Iris pigment epithelial cell (primary cell): ENCODE measurements around a stretch of chr4.

GRCh38 chr4:40191441-40192005 is 5.3 kb upstream of the RHOH start:
- RRBS: no CpG with 5 or more reads among the region's 6 CpGs

DNA sequence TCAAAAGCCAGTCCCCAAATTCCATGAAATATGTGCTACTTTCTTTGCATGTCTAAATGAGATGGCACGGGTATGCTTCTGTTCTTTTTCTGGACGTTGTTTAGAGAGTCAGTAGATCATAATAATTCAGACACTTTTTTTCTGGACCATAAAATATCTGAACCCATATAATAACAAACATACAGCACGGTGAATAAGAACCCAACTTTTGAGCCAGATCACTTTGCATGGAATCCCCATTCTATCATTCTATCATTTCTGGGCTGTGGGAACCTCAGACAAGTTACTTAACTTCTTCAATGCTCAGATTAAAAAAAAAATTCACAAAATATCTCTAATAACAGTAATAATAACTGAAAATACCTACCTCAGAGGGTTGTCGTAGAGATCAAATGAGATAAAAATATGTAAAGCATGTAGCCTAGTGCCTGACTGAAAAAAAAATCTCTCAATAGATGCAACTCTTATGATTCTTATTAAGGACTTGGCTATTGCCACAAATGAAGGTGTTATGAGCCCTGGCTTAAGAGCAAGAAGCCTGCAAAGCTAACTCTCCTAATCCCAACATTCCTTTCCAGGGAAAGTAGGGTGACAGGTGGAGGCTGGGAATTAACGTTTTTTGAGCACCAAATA is 2.1 kb downstream of the RHOH start:
- RRBS: no CpG with 5 or more reads among the region's 5 CpGs

GRCh38 chr4:40238006-40238631 is 41.3 kb downstream of the RHOH start:
- RRBS: no CpG with 5 or more reads among the region's 12 CpGs

- RRBS: no CpG with 5 or more reads among the region's 8 CpGs
Measured at GRCh38 chr4:40283397-40283788, 51.7 kb upstream of the CHRNA9 start.

DNA sequence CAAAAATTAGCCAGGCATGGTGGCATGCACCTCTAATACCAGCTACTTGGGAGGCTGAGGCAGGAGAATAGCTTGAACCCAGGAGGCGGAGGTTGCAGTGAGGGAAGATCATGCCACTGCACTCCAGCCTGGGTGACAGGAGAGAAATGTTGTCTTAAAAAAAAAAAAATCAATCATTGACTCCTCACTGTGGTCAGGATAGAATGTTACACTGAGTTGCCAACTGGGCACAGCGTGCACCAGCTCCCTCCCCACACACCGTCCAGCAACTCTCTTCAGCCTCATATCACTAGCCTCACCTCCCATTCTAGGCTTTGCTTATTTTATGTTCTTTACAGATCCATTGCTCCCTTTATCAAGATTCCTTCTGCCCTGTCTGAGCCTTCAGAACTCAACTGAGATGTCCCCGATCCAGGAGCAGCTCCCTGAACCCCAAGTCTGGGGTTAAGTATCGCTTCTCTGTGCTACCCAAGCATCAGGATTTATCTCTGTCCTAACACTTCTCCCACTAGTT is 79.6 kb downstream of the CHRNA9 start:
- RRBS: no CpG with 5 or more reads among the region's 5 CpGs

GRCh38 chr4:40419525-40420124 is 84.5 kb downstream of the CHRNA9 start:
- RRBS: no CpG with 5 or more reads among the region's 5 CpGs

DNA sequence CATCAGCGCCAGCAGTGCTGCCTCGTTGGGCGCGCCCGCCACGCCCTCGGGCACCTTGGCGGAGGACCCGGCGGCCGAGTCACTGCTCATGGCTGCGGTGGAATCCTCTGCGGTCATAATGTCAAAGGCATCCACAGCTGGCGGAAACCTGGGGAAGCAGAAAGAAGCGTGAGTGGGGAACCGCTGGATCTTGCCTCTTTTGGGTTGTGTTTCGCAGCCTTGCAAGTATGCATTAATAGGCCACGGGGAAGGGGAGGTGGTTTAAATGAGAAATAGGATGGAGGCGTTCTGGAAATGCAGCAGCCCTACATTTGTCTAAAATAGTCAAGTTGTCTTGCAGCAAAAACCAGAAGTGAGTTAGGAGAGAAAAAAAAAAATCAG is 103.6 kb downstream of the CHRNA9 start:
- RRBS: no CpG with 5 or more reads among the region's 19 CpGs

DNA sequence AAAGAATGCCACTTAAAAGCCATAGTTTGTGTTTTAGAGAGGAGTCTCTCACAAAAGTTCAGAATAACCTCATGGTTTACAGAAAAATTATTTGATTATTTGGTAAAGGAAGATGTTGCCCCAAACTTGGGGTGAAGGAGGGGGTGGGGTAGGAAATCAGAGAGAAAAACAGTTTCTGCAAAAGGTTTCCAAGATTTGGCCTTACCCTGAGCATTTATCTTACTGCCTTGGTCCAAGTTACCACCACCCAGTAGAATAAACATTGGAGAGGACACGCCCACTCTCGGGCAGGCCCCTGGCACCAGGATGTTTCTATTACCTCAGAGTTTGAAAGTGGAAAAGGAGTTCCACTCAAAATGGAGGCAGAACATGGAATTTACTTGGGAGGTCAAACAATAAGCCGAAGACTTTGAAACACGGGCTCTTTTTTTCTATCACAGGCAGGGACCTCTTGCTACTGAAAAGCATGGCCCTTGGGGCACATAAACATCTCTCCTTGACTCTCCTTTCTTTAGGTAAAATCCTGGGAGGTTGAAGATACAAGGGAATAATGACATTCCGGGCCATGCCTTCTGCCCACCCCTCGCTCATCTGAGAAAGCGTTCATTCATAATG is 113.8 kb downstream of the CHRNA9 start:
- RRBS: no CpG with 5 or more reads among the region's 7 CpGs

- RRBS: no CpG with 5 or more reads among the region's 5 CpGs
Measured at GRCh38 chr4:40458442-40459108, 123.4 kb downstream of the CHRNA9 start.

DNA sequence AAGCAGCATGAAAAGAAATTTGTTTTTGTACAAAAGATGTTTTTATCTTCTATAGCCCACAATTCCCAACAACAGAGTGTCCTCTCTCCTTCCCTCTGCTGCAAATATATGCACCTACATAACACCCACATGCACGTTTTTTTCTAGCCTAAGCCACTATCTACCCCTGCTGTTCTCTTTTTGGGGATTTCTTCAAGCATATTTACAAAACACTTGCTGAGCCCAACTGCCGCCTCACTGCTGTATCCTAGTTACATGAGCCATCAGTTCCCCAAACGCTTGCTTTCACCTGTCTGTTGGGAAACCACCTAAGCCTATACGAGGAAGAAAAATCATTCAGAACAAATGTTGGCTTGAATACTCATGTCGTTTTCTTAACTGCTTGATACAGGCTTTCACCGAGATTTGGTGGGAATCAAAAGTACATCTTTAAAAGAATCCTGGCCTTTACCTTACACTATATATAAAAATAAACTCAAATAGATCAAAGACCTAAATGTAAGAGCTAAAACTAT is 127.3 kb downstream of the CHRNA9 start:
- RRBS: no CpG with 5 or more reads among the region's 6 CpGs

GRCh38 chr4:40497179-40497633 is 132.5 kb downstream of the RBM47 start:
- RRBS: no CpG with 5 or more reads among the region's 6 CpGs

- RRBS: no CpG with 5 or more reads among the region's 5 CpGs
Measured at GRCh38 chr4:40587741-40588403, 41.8 kb downstream of the RBM47 start.

DNA sequence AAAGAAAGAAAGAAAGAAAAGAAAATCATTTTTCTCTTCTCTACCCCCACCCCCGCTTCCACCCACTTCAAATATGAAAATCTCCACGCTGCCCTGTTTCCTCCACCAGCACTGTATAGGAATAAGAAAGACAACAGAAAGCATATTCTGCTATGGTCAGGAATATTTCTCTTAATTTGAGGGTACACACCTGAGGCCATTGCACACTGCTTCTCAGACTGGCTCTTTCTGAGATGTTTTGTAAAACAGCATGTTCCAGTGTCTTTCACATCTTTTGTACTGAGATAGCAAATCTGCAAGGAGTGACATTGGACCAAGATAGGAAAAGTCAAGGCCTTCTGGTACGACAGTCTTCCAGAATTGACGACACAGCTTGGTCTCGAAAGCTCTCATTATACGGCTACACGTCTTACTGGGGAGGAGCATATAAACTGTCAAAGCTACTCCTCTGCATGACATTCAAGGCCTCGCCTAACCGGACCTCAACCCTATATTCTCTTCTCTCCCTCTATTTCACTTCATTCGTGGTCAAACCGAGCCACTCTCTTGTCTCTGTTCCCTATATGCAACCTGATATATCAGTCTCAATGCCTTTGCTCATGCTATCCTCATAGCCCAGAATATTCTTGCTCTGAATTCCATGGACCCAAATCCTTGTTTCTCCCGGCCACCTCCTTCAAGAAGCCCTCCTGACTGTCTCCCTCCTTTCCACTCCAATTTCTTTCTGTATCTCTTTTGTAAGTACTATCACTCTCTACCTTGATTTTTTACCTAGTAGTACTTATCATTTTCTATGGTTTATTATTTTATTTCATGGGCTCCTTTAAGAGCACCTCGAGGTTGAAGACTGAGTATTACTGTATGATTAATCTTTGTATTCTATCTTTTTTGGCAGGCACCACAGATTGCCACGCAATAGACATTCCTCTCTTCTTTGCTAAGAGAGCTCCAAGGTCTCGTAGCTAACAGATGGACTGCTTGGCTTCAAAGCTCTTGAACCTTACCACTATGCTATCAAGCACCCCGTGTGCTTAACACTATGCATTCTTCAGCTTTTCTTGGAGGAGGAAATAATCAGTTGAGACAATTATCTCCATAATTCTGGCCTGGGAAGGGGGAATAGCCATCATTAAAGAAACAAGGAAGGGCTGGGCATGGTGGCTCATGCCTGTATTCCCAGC is 35.2 kb downstream of the RBM47 start:
- RRBS: no CpG with 5 or more reads among the region's 16 CpGs

- RRBS: no CpG with 5 or more reads among the region's 7 CpGs
Measured at GRCh38 chr4:40625185-40625704, 4.4 kb downstream of the RBM47 start.

DNA sequence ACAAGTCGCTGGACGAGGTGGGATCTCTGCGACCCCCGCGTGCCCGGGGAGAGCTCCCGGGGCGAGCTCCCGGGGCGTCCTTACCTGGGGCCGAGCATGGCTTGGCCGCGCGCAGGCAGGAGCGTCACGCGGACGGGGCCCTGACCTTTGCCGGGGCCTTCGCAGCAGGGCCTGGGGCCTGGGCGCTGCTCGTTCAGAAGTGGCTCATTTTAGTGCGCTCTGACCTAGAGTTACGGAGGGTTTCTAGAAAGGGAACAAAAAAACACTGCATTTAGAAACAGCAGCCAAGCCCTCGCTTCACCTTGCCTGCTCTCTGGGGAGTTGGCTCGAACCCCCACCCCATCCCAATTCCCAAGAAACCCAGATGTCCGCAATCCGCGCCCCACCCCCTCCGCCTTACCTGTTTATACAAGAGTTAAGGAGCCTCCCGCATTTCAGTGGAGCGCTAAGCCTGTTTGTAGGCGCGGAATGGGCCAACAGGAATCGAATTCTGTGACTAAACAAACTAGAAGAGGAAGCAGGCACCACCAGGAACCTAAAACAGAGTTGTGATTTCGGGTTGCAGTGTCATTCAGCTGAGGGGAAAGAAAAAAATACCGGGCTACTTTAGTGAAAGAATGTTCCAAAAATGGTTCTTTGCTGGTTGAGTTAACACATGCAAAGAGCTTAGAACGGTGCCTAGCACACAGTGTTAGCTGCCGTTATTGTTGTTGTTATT is 874 bp upstream of the RBM47 start:
- RRBS: 22% methylated on average over 8 of the region's 39 CpGs

GRCh38 chr4:41120202-41120669 is 94.1 kb downstream of the APBB2 start:
- RRBS: no CpG with 5 or more reads among the region's 7 CpGs

- RRBS: no CpG with 5 or more reads among the region's 1 CpG
Measured at GRCh38 chr4:41129237-41129955, 84.9 kb downstream of the APBB2 start.

- RRBS: no CpG with 5 or more reads among the region's 24 CpGs
Measured at GRCh38 chr4:41213124-41213778, 1.1 kb downstream of the APBB2 start.

- RRBS: no CpG with 5 or more reads among the region's 4 CpGs
Measured at GRCh38 chr4:41361878-41362162, 105.1 kb downstream of the UCHL1 start.